Heart (tissue), 3 donors: ENCODE measurements around the genes RHOG, OR51E1, OR51C1P, HBE1, OR52H1, OR56A5 and OR52B2.

- RAMPAGE, long total RNA, 2 experiments, result no peak in any of the 2 experiments
Observed at GRCh38 chr11:3123373-3123921, 41.7 kb downstream of the OSBPL5 start.

DNA sequence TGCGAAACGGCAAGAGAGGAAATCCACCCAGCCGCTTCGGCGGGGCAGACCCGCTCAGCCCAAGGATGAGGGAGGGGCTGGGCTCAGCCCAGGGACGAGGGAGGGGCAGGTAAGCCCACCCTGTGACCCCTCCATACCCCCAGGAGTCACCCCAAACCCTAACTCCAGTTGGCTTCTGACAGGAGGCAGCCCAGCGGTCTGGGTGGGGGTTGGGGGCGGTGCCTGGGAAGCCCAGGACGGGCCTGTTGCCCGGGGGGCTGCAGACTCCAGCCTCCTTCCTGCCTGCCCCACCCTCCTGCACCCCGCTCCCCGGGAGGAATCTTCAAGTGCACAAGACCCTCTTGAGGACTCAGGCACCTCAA, 905 bp downstream of the OSBPL5 start:
- RAMPAGE, long total RNA, 2 experiments, result no peak in any of the 2 experiments

- RAMPAGE, long total RNA, 2 experiments, result no peak in any of the 2 experiments
Observed at GRCh38 chr11:3614463-3614985, 27.3 kb downstream of the ART5 start.

DNA sequence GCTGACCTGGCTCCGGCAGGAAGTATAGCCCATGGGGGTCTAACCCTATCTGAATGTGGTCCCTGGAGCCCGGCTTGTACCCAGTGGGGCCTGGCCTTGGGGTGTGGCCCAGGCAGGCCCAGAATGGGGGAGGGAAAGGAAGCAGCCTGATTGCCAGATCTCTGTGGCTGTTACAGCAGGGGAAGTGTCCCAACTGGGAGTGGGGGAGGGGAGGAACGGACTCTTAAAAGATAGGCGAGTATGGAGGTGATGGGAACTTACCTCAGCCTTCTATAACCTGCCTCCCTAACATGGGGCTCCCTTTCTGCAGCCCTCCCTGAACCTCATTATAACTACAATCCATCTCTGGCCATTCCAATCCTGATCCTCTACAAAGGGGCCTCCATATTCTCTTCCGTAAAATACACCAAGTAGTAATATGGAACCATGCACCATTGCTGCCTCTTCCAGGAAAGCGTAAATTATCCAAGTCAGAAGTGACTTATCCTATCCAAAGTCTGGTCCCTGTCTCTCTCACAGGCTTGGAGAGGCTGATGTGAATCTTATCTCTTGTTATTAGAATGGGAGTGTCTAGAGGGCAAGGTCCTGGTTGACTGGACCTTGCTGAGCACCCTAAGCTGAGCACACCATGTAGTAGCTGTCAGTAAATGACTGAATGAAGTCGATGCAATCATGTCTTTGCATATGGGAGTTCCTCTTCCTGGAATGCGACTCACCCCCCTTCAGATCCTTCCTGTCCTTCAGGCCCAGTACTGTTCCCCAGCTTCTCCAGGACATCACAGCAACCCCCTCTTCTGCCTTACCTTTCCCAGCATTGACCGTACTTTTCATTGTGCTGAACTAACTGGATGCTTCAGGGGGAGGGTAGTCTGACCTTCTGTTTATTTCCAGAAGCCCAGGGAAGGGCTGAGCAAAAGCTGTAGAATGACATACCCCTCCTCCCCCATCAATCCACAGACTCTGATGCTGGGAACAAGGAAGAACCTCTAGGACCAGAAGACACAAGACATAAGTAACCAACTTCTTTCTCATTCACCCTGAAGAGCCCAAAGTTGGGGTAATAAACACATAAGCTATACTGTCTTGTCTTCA, 5.8 kb downstream of the RHOG start:
- RAMPAGE, long total RNA, 2 experiments, result no peak in any of the 2 experiments

DNA sequence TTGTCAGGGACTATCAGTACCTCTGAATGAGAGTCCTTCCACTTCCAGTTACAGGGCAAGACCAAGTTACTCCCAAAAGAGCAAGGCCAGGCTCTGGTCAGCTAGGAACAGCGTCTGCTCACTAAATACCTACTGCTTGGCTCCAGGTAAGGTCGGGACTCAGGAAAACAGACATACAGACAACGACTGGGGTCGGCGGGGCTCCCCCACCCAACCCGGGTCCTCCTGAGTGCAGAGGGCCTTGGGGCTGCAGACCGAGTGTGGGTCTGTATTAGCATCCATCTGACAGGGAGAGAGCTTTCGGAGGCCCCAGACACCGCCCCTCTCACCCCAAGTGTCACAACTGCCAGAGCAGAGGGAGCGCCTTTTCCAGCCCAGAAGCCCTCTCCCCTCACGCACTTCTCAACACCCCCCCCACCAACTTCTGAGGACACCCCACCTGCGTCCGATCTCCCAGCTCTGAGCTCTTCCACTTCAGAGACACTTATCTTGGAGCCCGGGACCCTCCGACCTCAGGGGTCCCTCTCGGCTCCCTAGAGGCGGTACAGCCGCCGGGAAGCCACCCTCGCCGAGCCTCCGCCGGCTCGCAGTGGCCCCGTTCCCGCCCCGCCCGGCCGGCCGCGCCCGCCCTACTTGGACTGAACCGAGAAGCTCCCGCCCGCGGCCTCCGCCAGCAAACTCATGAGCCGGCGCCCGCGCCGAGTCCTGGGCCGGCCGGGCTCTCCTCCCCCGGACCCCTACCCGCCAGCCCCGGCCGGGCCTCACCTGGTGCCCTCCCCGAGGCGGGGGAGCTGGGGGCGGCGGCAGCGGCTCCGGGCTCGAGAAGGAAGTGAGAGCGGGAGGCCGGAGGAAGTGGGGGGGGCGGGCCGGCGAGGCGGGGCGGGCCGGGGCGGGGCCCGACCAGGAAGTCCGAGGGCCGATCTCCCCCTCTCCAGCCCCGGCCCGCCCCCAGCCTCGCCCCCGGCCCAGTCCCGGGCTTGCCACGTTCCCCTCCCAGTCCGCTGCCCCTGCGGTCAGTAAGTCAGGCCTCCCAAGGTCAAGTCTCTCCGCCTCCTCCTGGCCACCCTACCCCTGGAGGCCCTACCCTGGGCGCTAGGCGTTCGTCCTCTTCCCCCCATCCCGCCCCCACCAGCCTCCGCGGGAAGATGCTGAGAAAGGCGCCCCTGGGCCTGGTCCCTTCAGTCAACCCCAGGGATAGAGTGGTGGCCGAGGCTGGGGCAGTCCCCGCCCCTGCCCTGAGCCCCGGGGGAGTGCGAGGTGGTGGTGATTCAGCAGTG, at the start of gene RHOG:
Gene RHOG (minus strand): TSS at position 831 of the 1,277 bp plus-strand sequence.
- RAMPAGE, long total RNA, 2 experiments, result start-site peak on the minus strand in 2 of 2 experiments, centred at positions 813 to 826 of the sequence, 24 to 158 reads per replicate

DNA sequence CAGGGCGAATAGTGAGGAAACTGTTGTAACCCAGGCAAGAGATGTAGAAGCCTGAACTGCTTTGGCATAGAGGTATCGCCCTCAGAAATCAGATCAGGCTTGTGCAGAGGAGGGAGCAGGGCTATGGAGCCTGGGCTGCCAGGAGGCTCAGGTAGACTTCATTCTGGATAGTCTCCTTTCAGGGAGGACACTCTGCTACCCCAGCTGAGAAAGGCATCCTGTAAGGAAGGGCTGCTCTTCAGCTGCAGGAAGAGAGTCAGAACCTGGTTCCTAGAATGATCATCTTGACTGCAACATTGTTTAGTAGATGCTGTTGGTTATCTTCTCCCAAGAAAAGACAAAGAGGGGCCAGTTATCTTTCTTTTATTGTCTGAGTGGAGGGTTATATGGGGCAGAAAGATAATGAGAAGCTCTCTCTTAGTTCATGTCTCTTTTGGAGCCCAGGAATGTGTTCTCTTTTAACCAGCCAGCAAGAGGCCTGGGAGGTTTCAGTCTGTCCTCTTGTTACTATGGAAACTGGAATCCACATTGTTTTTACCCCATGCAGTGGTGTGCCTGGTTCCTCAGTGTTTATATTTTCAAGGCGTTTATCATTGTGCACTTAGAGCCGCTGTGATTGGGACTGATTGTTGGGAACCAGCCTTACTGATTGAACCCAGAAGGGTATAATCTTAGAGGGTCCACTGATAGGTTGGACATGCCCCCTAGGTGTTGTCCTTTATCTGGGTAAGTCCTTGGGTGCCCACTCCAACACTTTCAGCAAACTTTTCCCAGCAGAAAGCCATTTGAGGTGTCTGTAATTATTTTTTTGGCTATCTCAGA, 95.7 kb downstream of the STIM1 start:
- RAMPAGE, long total RNA, 2 experiments, result no peak in any of the 2 experiments

DNA sequence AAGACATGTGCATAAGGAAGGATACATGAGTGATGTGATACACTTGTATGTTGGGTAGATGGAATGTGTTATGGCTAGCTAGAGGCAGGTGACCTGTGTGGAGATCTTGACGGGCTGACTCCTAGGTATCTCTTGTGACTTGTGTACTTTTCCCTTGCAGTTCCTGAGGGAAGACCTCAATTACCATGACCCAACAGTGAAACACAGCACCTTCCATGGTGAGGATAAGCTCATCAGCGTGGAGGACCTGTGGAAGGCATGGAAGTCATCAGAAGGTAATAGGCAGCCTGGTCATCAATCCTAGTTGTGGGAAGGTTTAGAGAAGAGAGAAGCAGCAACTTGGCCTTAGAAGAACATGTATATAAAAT, 70.9 kb upstream of the RRM1 start:
- RAMPAGE, long total RNA, 2 experiments, result no peak in any of the 2 experiments

DNA sequence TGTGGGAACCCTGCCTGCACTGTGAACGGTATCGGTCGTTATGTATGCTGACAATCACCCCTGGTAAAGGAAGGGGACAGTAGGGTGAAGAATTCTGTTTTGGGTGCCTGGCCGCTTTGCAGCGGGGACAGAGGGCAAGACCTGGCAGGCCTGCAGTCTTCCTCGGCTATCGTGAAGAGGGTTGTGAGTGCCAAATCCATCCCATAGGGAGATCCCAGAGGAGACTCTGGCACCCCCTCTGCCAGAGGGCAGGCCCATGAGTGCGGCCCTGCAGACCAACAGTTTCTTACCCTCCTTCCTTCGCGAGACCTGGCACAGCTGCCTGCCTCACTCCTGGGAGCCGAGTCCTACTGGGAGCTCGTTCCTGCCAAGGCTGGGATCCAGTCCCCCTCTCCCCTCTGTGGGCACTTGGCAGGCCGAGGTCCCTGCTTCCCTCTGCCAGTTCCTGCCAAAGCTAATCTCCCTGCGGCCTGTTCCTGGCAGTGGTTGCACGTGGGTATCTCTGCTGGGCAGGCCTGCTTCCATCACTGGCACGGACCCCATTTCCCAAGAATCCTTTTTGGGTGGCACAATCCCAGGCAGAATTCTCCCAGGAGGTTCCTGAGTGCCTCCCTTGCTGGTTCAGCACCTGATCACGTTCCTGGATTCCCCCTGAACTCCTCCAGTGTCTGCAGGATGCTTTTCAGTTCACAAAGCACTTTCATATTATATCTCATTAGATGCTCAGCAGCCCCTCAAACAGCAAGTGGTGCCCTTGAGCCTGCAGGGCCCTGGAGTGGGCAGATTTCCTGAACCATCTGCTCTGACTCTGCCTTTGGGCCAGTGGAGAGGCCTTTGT, 96.4 kb downstream of the RRM1 start:
- RAMPAGE, long total RNA, 2 experiments, result no peak in any of the 2 experiments

DNA sequence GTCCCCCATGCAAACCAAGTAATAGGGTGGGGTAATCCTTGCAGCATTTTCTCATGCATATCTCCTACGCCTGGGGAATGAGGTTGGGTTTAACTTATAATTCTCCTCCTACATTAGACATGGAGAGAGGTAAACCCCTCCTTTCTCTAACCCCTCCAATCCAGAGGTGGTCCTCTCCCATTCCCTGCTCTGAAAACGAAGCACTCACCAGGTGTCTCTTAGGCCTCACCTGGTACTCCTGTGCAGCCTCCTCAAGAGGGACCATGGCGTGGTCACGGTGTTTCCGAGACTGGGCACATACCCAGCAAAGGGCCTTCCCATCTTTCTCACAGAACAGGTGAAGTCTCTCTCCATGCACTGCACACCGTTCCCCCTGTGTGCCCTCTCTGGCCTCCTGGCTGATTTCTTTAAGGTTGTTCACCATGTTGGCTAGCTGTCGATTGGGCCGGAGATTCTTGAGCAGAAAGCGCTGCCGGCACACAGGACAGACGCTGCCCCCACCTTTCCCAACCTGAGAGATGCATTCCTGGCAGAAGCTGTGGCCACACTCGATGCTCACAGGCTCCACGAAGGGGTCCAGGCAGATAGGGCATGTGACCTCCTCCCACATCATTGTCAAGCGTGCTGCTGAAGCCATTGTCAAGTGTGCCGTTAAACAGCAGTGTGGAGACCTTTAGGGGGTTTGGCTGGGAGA, 3.6 kb downstream of the TRIM21 start:
- RAMPAGE, long total RNA, 2 experiments, result no peak in any of the 2 experiments

DNA sequence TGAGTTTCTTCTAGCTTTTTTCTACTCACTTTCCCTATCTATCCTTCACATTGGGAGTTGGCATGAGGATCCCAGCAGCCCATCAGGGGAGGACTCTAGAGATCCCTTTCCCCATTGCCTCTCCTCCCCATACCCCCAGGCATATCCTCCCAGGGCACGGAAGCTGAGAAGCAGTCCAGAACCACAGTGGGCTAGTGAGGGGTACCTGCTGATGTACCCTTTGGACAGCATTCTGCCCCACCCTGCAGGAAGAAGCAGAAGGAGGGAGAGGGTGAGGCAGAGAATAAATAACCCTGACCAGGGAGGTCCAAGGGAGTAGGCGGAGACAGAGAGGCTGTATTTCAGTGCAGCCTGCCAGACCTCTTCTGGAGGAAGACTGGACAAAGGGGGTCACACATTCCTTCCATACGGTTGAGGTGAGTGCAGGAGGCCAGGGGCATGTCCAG, at the start of gene OR51E1:
Gene OR51E1 (plus strand): TSS at position 368 of the 446 bp plus-strand sequence.
- RAMPAGE, long total RNA, 2 experiments, result start-site peak on the plus strand in 2 of 2 experiments, centred at positions 341 to 342 of the sequence, 59 to 240 reads per replicate

- RAMPAGE, long total RNA, 2 experiments, result no peak in any of the 2 experiments
Observed at GRCh38 chr11:4644061-4644354, 226 bp downstream of the OR51E1 start.

- RAMPAGE, long total RNA, 2 experiments, result no peak in any of the 2 experiments
Observed at GRCh38 chr11:4697622-4698021, at the start of gene OR51C1P. Gene OR51C1P, minus strand, starts transcription at chr11:4697853.

- RAMPAGE, long total RNA, 2 experiments, result no peak in any of the 2 experiments
Observed at GRCh38 chr11:5129222-5129826, 8.8 kb downstream of the OR52A5 start.

GRCh38 chr11:5269333-5270348, at the start of gene HBE1:
Gene HBE1, minus strand, starts transcription at chr11:5269945.
- RAMPAGE, long total RNA, 2 experiments, result no peak in any of the 2 experiments

DNA sequence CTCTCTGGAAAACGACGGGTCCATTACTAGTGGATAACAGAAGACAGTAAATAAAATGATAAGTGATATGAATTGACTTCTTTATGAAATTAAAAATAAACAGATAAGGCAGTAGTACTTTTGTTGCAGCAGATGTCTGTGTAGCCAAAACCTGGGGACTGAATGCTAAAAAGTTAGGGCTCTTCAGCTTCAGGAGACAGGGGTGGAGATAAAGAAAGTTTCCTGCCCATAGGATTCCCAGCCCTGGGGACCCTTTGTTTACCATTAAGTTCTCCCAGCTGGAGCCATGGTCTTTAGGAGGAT, 169 bp upstream of the OR51M1 start:
- RAMPAGE, long total RNA, 2 experiments, result no peak in any of the 2 experiments

GRCh38 chr11:5505007-5506005, 4.5 kb downstream of the UBQLN3 start:
- RAMPAGE, long total RNA, 2 experiments, result no peak in any of the 2 experiments

GRCh38 chr11:5548396-5548694, at the start of gene OR52H1:
Gene OR52H1, minus strand, starts transcription at chr11:5548540.
- RAMPAGE, long total RNA, 2 experiments, result no peak in any of the 2 experiments

DNA sequence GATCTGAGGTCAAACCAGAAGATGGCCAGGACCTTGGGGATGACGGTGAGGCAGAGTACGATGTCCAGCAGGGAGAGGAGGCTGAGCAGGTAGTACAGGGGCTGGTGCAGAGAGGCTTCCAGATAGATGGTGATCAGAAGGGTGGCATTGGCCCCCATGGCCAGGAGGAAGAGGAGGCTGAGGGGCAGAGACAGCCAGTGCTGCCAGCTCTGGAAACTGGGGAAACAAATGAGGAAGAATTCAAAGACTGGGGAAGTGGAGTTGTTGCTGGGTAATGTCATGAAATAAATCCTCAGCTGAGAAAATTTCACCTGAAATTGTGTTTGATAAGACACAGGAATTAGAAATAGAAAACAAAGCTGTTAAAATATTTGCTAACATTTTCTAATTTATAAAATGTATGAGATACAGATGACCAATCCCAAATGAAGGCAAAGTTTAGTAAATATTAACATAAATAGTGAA, at the start of gene OR56A5:
Gene OR56A5 (minus strand): TSS at position 281 of the 465 bp plus-strand sequence.
- RAMPAGE, long total RNA, 2 experiments, result no peak in any of the 2 experiments

DNA sequence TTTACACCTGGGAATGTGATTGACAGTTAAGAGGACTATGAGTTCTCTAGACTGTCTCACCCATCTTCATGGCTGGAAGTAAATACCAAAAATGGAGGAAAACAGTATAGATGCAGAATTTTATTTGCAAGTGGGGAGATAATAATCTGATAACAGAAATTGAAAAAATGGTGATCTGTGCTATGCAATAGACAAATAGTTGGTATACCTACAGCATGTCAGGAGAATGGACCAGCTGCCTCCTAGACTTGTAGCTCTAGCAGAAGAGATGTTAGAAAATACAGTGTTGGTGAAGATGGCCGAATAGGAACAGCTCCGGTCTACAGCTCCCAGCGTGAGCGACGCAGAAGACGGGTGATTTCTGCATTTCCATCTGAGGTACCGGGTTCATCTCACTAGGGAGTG, 26.8 kb downstream of the OR52B2 start:
- RAMPAGE, long total RNA, 2 experiments, result no peak in any of the 2 experiments

DNA sequence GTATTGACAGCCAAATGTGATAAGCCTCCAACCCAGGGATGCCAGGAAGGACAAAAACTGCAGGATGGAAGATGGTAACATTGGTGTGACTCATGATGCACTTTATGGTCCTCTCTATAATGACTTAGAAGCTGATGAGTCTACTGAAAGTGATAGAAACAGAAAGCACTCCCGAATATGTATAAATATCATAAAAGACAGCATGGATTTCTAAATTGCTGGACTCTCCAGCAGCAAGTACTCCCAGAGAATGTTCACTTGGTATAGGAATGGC, at the start of gene OR52B2:
Gene OR52B2 (minus strand): TSS at position 94 of the 274 bp plus-strand sequence.
- RAMPAGE, long total RNA, 2 experiments, result no peak in any of the 2 experiments